Tongue (tissue), 2 donors: ENCODE measurements around a stretch of chr3.

- RAMPAGE, long total RNA = no peak
Observed at GRCh38 chr3:10189466-10190209, 24.9 kb downstream of the IRAK2 start.

DNA sequence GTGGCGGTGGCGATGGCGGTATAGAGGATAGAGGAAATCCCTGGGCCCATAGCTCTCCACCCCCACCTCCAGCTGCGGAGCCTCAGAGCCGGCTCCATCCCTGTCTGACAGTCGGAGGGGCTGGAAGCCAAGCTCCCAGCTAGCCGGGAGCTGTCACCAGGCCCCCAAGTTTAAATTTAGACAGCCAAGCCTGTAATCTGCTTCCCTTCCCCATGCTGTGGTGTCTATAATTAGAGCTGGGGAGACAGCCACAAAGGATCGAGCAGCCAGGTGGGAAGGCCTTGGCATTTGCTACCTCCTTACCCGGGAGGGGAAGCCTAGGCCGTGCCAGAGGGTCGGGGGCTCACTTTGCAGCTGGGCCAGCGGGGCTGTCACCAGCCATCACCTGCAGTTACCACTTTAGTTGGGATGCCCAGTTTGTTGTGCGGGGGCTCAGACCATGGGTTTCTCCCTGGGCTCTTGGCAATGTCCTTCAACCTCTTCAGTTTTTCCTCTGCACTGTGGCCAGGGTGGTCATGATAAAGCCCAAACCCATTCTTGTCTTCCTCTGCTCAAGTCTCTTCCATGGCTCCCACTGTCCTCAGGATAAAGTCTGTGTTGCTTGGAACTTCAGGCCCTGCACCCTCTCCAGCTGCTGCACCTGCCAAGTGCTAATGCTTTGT lies 56.4 kb upstream of the SEC13 start:
- RAMPAGE, long total RNA = no peak

DNA sequence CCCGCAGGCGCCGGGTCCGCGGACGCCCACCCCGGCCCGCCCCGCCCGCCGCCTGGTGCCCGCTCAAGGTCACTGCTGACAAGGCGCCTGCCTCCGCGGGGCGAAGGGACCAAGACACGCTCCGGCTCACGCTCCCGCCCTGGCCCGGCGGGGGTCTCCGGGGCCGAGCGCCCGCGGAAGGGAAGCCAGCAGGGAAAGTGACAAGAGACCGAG lies 108.5 kb upstream of the SLC6A11 start:
- RAMPAGE, long total RNA = no peak

DNA sequence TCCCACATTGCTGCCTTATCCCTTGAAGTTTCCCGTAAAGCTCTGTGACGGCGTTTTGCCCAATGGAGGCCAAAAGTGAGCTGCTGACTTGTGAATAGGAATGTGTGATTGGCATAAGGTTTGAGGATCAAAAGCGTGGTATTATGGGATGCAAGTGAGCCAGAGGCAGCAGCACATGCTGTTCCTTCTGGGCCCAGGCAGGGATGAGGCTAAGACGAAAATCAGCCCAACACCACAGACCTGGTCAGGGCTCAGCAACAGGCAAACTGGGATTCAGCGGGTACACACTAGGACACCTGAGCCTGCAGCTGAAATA lies 47.0 kb upstream of the SLC6A11 start:
- RAMPAGE, long total RNA = no peak

GRCh38 chr3:11145682-11146332 lies 8.5 kb upstream of the HRH1 start:
- RAMPAGE, long total RNA = no peak

- RAMPAGE, long total RNA = no peak
Observed at GRCh38 chr3:11154931-11155327, 636 bp downstream of the HRH1 start.

DNA sequence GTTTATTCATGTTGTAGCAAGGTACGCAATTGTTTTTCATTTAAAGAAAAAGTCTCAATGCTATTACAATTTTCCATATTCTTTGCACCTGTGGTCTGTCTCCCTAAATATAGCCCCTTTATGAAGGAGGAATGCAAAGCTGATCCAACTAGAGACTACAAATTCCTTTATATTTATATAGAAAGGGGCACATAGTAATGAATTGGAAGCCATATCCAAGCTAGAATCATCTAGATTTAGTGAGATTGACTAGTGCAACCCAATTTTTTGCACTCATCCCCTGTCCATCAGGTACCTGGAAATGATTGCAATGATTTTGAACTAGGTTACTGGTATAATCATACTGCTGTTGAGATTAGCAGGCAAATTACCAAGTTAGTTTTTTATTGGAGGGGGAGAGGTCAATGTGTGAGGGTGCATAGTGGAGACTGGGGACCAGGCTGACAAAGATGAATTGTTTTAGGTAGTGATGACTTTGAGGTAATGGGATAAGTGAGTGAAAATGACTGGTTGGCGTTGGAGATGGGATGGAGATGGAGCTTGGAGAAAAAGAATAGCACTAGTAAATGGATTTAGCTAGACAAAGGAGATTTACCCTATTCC lies 159.6 kb downstream of the ATG7 start:
- RAMPAGE, long total RNA = no peak

GRCh38 chr3:11549467-11550161 lies 94.1 kb downstream of the VGLL4 start:
- RAMPAGE, long total RNA = no peak

GRCh38 chr3:11568115-11569299 lies 75.2 kb downstream of the VGLL4 start:
- RAMPAGE, long total RNA = no peak

DNA sequence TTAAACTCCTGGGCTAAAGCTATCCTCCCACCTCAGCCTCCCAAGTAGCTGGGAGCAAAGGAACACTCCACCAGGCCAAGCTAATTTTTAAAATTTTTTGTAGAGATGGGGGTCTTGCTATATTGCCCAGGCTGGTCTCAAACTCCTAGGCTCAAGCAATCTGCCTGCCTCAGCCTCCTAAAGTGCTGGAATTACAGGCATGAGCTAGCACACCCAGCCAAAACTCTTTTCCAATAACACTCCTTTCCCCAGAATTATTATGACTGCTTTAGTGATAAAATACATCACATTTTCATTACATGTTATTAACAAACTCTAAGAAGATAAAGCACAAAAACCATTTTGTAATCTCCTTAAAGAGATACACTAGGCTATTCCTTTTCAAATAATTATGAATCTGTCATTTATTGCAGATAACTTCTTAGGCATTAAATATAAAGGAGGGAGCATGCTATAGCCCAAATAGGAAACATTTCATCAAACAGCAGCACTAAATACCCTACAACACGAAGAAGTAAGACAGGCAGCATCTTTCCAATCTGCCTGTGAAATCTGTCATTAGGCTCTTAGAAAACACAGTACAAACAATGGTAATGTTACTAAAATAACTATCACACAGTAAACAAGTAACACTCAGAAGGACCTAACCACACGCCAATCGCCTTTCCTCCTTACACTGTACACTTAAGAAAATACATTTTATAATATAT lies 45.0 kb downstream of the VGLL4 start:
- RAMPAGE, long total RNA = no peak

GRCh38 chr3:11601338-11602424 lies 42.0 kb downstream of the VGLL4 start:
- RAMPAGE, long total RNA = no peak

DNA sequence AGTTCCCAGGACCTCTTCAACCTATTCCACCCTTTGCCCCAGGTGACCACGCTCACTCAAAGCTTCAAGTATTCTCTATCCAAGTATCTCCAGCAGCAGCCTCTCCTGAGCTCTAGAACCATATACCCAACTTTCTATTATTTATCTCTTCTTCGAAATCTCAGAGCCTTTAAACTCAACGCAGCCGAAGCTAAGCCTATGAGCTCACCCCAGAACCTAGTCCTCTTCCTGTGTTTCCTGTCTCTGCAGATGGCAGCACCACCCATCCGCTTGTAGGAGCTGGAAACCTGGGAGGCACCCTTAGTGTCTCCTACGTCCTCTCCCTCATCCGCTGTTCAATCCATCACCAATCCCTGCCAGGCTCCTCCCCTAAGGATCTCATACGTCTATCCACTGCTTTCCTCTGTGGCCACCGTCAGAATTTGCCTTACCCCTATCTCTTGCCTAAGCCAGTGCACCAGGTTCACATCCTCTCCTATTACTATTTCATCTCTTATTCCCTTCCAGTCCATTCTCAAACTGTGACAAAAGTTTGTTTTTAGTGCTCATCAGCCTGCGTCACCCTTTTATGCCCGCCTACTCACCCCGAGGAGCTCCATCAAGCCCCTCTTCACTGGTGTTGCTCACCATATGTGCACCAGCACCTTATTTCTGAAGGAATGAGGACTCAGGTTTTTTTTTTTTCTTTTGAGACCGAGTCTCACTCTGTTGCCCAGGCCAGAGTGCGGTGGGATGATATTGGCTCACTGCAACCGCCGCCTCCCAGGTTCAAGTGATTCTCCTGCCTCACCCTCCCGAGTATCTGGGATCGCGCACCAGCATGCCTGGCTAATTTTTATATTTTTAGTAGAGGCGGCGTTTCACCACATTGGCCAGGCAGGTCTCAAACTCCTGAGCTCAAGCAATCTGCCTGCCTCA lies 9.4 kb downstream of the VGLL4 start:
- RAMPAGE, long total RNA = no peak

DNA sequence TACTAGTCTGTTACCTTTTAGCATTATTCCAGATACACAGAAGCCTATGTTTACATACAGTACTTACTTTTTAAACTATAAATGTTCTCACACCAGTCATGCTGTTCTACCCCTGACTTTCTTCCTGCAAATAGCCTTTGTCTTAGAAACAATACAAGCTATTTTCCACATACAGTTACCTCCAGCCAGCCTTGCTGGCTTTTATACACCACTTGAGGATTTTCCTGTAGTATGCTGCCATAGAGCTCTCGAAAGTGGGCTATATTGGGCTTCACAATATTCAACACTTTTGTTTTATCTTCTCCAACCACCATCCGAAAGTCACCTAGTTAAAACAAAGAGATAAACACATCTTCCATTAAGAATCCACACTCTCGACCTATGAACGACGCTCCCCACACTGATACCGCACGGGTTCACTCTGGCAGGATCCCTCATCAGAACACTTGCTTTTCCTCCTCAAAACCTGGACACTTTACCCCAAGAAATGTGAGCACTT lies 29.6 kb downstream of the TAMM41 start:
- RAMPAGE, long total RNA = no peak

- RAMPAGE, long total RNA = no peak
Observed at GRCh38 chr3:12148109-12148777, 10.5 kb downstream of the TIMP4 start.

DNA sequence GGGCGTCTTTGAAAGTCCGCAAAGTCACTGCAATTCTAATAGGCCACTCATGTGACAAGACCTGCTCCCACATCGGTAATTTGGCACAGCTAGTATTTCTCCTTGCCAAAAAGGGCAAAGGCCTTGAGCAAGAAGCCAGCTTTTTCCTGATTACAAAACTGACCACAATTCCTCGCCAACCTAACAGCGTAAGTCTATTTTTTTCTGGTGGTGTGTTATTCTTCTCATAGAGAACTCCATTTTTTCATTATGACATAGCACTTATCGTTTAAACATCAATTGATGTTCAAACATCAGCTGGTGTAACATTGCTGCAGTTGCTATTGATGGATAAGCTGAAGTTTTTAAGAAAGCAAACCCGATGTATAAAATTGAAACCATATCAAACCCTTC lies 61.6 kb downstream of the PPARG start:
- RAMPAGE, long total RNA = no peak

- RAMPAGE, long total RNA = no peak
Observed at GRCh38 chr3:12409984-12410745, 74.1 kb upstream of the TSEN2 start.

- RAMPAGE, long total RNA = no peak
Observed at GRCh38 chr3:12542528-12542877, 2.8 kb downstream of the MKRN2OS start.

GRCh38 chr3:12585064-12585811 lies 28.4 kb downstream of the MKRN2 start:
- RAMPAGE, long total RNA = no peak

DNA sequence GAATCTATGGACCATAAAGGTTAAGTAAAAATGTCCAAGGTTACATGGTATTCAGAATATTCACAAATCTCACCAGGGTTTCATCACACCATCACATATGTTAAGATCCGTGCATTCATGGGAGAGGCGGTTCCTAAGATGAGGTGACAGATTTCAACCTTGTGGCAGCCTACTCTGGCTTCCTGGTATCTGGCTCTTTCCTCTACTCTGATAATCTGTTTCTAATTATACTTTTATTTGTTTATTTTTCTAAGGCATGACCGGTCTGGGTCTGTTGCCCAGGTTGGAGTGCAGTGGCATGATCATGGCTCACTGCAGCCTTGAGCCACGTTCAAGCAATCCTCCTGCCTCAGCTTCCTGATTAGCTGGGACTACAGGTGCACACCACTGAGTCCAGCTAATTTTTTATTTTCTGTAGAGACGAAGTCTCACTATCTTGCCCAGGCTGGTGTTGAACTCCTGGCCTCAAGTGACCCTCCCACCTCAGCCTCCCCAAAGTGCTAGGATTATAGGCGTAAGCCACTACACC lies 34.3 kb downstream of the RAF1 start:
- RAMPAGE, long total RNA = no peak

DNA sequence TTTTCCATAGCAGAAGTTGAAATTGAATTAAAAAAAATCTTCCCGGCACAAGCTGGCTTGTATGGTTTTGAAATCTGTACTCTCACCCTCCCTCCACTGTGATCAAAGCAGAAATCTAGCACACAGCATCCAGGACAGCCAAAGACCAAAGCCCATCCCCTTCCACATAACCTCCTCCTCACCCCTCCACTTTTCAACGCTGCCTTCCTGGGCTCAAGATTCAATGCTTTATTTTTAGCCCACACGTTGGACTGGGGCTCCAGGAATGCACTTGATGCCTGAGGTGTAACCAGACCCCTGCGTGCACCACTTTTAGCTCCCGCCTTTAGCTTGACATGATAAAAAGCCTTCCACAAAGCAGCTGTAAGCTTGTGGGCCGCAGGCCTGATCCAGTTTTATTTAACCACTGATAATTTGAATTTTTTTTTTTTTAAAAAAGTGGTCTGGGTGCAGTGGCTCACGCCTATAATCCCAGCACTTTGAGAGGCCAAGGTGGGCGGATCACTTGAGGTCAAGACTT lies 29.8 kb downstream of the TMEM40 start:
- RAMPAGE, long total RNA = no peak